ENCODE results near the genes NOTCH2NLC, H2AC18, H3C15 and H2BC21.

DNA sequence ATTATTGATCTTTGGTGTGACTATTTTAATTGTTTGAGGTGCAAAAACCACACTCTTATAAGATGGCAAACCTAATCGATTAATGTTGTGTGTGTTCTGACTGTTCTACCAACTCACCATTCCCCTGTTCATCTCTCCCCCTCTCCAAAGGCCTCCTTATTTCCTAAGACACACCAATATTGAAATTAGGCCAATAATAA is 68.1 kb upstream of the BCL9 start:
- PRO-cap, 2 experiments, result no peak in any of the 2 experiments

- PRO-cap, 2 experiments, result no peak in any of the 2 experiments
These were observed 25.9 kb upstream of the BCL9 start for GRCh38 chr1:147515312-147515963.

DNA sequence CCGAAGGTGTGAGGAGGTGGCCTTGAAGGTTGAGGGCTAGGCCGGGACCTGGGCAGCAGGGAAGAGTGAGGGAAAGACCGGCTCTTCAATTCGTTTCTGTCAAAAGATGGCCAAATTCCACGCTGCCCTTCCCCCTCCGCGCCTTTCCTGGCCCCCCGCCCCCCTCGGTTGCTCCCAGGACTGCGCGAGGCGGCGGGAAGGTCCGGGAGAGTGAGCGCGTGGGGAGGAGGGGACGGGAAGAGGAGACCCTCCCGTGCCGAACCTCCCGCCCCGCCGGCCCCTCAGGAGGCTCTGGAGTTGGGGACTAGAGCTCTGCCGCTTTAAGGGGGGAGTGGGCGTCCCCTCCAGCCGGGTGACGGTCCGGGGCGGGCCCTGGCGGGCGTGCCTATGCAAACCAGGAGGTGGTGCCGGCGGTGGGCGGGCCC is 58.0 kb downstream of the BCL9 start:
- PRO-cap, 2 experiments, result peak in 2 of 2 experiments; most common minus-strand start position 278 of the sequence (in 2)

- PRO-cap, 2 experiments, result peak in 2 of 2 experiments; most common plus-strand start chr1:147600131 (in 1); most common minus-strand start chr1:147600069 (in 2)
These were observed 58.7 kb downstream of the BCL9 start for GRCh38 chr1:147599939-147600510.

- PRO-cap, 2 experiments, result peak in 2 of 2 experiments; most common minus-strand start chr1:147773308 (in 2)
These were observed 13.0 kb upstream of the GJA5 start for GRCh38 chr1:147773062-147774140.

DNA sequence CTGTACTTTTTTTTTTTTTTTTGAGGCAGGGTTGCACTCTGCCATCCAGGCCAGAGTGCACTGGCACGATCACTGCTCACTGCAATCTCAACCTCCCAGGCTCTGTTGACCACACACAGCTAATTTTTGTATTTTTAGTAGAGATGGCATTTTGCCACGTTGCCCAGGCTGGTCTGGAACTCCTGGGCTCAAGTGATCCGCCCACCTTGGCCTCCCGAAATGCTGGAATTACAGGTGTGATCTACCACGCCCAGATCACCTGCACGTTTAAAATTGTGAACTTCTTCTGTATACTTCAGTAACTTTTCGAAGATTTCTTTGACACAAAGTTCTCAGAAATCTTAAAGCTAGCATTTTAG is 2.0 kb downstream of the NBPF11 start:
- PRO-cap, 2 experiments, result no peak in any of the 2 experiments

- PRO-cap, 2 experiments, result no peak in any of the 2 experiments
These were observed 85.6 kb downstream of the PPIAL4G start for GRCh38 chr1:148397414-148397910.

GRCh38 chr1:149228205-149228994 is 125.0 kb upstream of the NBPF9 start:
- PRO-cap, 2 experiments, result no peak in any of the 2 experiments

GRCh38 chr1:149390118-149391168 is at the start of gene NOTCH2NLC:
NOTCH2NLC (plus strand) TSS chr1:149390621.
- PRO-cap, 2 experiments, result peak in 1 of 2 experiments; most common plus-strand start chr1:149390623 (in 1)

- PRO-cap, 2 experiments, result no peak in any of the 2 experiments
These were observed 12.2 kb downstream of the NBPF19 start for GRCh38 chr1:149486936-149487549.

DNA sequence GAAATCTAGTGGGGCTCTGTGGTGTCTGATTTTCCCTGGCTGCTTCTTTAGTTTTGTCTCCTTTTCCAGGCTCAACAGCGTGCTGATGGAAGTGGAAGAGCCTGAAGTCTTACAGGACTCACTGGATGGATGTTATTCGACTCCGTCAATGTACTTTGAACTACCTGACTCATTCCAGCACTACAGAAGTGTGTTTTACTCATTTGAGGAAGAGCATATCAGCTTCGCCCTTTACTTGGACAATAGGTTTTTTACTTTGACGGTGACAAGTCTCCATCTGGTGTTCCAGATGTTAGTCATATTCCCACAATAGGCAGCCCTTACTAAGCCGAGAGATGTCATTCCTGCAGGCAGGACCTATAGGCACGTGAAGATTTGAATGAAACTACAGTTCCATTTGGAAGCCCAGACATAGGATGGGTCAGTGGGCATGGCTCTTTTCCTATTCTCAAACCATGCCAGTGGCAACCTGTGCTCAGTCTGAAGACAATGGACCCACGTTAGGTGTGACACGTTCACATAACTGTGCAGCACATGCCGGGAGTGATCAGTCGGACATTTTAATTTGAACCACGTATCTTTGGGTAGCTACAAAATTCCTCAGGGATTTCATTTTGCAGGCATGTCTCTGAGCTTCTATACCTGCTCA is 29.1 kb upstream of the PPIAL4C start:
- PRO-cap, 2 experiments, result no peak in any of the 2 experiments

GRCh38 chr1:149740237-149740622 is 42.3 kb upstream of the FCGR1A start:
- PRO-cap, 2 experiments, result no peak in any of the 2 experiments

GRCh38 chr1:149792953-149793462 is 10.5 kb downstream of the FCGR1A start:
- PRO-cap, 2 experiments, result peak in 2 of 2 experiments; most common plus-strand start chr1:149793084 (in 1); most common minus-strand start chr1:149793046 (in 2)

- PRO-cap, 2 experiments, result peak in 1 of 2 experiments; most common minus-strand start chr1:149842750 (in 1)
These were observed at the start of gene H2AC18 for GRCh38 chr1:149842422-149843179. H2AC18 (minus strand) TSS chr1:149842750.

GRCh38 chr1:149849650-149850411 is 1.0 kb upstream of the H2AC19 start:
- PRO-cap, 2 experiments, result no peak in any of the 2 experiments

GRCh38 chr1:149852273-149852776 is at the start of gene H3C15:
H3C15 (plus strand) TSS chr1:149852608.
- PRO-cap, 2 experiments, result no peak in any of the 2 experiments

- PRO-cap, 2 experiments, result peak in 2 of 2 experiments; most common minus-strand start chr1:149886682 (in 2)
These were observed at the start of gene H2BC21 for GRCh38 chr1:149886582-149886762. H2BC21 (minus strand) TSS chr1:149886682.

DNA sequence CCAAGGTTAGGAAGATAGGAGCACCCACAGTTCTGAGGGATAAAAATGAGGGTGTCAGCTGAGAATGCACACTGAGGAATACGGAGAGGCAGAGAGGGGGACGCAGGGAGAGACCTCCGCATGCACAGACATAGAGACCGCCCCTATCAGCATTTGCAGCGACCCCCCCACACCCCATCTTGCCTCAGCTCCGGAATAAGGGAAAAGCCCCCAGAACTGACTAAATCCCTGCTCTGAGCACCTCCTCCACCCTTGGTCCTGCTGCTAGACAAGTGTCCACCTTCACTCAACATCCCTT is 846 bp downstream of the SV2A start:
- PRO-cap, 2 experiments, result no peak in any of the 2 experiments

DNA sequence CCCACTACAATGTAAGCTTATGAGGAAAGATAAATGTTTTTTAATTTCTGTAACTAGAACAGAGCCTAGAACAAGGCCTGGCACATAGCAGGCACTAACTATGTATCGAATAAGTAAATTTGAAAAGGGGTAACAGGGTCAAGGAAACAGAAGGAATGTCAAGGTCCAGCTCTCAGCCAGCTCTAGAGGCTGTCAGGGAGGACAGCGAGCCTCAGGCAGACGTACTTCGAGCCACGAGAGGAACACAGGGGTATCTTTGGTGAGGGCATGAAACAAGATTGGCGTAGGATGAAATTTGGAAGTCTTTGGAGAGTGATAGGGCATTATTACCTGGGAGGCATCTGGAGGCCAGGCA is 878 bp downstream of the MTMR11 start:
- PRO-cap, 2 experiments, result no peak in any of the 2 experiments

DNA sequence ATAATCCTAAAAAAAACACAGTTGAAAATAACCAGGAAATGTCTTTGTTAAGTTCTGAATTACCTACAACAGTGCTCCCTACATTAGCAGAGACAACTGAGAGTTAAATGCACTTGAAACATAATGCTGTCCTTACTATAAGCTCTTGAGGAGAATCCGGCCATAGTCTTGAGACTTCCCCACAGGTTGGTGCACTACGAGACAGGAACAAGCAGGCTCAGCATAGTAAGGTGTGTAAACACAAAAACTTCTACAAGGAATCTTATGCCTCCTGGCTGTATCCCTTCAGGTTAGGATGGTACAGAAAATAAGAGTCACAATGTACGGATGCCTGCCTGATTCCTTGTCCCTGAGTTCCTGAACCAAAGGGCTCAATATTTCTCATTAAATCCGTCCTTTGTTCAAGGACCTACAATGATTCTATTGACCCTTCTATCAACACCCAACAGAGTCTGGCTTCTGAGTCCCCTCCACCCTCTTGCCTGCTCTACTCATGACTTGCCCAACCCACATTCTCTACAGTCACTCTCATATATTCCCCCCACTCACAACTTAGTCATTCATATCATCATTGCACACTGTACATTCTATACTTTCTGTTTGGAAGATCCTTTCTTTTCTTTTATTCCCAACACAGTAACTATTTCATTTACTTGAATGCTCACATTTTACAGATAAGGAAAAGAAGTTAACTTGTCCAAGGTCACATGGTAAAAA is 3.8 kb downstream of the OTUD7B start:
- PRO-cap, 2 experiments, result no peak in any of the 2 experiments

Measured in Colon Carcinoma Metastatic in the Lung (tissue), 2 donors.